ENCODE results near the gene CMIP.

DNA sequence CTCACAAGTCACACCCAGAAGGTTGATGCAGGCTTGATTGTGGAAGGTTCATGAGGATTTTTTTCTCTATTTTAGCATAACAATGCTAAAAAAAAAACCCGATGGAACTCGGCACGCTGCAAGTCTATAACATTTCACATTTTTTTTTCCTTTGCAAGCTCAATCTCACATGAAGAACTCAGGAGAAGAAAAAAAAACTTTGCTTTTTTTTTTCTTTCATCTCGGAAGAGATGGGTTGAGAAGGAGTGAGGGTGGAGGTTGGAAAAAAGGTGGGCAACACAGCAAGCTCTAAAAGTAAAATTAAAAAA, 2.6 kb downstream of the MAF start:
- PRO-cap, 2 experiments = no peak in any of the 2 experiments

- PRO-cap, 2 experiments = no peak in any of the 2 experiments
Observed at GRCh38 chr16:79598271-79598698, 2.3 kb downstream of the MAF start.

- PRO-cap, 2 experiments = no peak in any of the 2 experiments
Observed at GRCh38 chr16:80026895-80027707, 426.6 kb upstream of the MAF start.

GRCh38 chr16:80076986-80077326, 463.8 kb upstream of the DYNLRB2 start:
- PRO-cap, 2 experiments = no peak in any of the 2 experiments

GRCh38 chr16:80996866-80997254, 9.8 kb downstream of the CMC2 start:
- PRO-cap, 2 experiments = no peak in any of the 2 experiments

GRCh38 chr16:81053847-81054182, 18.2 kb downstream of the ATMIN start:
- PRO-cap, 2 experiments = no peak in any of the 2 experiments

- PRO-cap, 2 experiments = peak in 2 of 2 experiments; most common plus-strand start chr16:81266333 (in 2)
Observed at GRCh38 chr16:81266099-81266638, 27.7 kb downstream of the BCO1 start.

- PRO-cap, 2 experiments = no peak in any of the 2 experiments
Observed at GRCh38 chr16:81383735-81384788, 60.5 kb upstream of the CMIP start.

DNA sequence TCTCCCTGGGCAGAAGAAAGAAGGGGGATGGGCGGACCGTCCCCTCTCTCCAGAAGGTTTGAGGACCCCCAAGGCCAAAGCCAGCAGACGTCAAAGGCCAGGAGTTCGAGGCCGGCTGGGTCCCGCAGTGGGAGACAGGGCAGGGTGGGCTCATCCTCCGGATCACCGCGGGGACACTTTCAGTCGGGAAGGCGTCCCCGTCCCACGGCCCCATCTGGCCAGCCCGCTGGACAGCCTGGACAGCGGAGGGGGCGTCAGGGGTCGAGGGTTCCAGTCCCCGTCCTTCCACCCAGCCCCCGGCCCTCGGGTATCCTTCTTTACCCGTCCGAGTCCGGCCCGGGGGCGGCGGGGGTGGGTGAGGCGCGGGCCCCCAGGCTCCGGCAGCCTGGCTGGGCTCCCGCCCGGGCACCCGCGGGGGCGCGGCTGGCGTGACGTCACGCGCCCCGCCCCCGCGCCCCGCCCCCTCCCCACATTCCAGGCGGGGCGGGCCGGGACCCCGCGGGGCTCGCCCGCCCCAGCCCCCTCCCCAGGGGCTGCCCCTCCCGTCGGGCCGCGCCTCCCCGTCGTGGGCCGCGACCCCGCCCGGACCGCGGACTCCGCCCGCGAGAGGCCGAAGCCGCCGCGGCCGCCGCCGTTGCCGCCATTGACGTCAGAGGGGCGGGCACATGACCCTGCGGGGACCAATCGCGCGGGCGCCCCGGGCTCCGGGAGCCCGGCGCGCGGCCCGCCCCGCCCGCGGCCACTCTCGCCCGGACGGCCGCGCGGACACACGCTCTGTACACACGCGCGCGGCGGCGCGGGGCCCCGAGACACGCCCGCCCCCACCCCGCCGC, at the start of gene CMIP:
Gene CMIP, plus strand, starts transcription at position 742 of the 833 bp plus-strand sequence.
- PRO-cap, 2 experiments = peak in 2 of 2 experiments; most common plus-strand start position 742 of the sequence (in 2); most common minus-strand start position 425 of the sequence (in 1)

DNA sequence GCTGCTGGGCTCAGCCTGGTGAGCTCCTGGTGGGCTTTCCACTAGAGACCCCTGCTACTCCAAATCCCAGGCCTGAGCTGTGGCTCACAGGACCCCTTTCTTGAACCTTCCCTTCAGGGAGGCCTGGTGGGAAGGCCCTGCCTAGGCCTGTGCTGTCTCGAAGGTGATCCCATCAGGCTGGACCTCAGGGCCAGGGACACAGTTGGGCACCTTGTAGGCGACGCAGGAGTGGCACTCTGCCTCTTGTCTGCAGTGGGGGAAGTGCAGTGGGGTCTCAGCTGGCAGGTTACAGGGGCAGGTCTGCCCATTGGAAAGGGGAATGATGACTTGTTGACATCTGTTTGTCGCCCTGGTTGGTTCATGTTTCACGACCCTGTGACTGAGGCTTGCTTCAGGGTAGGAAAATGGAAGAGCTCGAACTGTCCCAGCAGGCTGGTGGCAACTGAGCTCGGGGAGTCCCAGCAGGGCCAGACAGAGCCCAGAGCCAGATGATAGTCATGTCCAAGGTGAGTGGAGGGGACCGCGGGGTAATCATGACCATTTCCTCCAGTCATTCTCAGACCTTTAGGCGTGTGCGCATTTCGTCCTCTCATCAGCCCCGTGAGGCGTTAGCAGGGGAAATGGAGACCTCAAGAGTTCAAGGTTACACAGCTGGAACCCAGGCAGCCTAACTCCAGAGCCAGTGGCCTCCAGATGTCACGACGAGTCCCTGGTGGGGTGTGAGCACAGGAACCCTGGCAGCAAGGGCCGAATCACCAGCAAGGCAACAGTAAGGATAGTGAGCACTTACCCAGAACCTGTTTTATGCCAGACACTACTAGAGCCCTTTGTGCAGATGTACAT, 11.3 kb downstream of the CMIP start:
- PRO-cap, 2 experiments = no peak in any of the 2 experiments

- PRO-cap, 2 experiments = no peak in any of the 2 experiments
Observed at GRCh38 chr16:81458164-81459064, 13.8 kb downstream of the CMIP start.

- PRO-cap, 2 experiments = no peak in any of the 2 experiments
Observed at GRCh38 chr16:81468868-81469301, 24.3 kb downstream of the CMIP start.

DNA sequence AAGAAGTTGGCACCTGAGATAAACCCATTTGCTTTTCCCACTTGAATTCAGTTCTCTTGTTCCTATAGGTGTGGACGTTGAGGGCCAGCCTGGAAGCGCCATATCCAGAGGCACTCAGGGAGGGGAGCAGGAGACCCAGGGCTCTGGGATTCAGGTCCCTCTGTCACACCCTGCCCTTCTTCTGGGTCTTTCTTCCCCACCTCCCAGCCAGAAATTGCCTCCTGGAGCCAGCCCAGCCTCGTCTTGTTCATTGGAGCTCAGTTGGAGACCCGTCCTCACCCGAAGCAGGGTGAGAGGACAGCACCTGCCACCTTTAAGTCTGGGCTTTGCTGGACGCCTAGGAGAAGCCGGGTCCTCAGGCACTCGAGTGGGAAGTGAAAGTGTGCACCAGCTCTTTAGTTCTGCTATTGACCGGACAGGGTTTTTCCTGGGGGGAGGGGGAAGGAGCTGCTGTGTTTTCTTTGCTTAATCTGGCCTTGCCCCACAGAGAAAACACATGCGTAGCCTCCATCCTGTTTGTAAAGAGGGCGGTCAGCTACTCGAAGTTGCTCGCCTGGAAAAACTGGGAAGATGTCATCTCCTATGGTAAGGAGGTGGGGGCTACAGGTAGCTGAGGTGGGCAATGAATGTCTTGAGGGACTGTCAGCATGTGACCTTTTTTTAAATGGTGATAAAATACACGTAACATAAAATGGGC, 34.2 kb downstream of the CMIP start:
- PRO-cap, 2 experiments = peak in 2 of 2 experiments; most common minus-strand start position 369 of the sequence (in 2)

- PRO-cap, 2 experiments = no peak in any of the 2 experiments
Observed at GRCh38 chr16:81487188-81487690, 42.6 kb downstream of the CMIP start.

GRCh38 chr16:81517635-81518096, 73.1 kb downstream of the CMIP start:
- PRO-cap, 2 experiments = no peak in any of the 2 experiments

GRCh38 chr16:81523213-81523942, 78.8 kb downstream of the CMIP start:
- PRO-cap, 2 experiments = no peak in any of the 2 experiments

GRCh38 chr16:81531018-81531712, 86.6 kb downstream of the CMIP start:
- PRO-cap, 2 experiments = no peak in any of the 2 experiments

DNA sequence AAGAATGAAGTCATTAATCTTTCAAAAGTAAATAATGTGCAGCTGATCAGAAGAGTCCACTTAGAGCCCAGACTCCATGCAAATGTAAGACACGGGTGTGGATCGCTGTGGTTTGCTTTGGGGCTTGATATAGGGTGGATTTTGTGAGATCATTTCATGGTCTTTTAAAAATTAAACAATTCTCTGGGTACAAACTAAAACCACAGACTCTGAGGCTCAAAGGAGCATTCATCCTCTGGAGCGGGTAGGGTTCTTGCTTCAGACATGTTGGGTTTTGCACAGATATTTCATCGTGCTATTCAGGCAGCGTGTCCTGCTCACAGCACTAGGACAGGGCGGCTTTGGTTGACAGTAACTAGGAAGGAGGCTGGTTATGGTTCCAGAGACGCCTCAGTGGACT, 129.4 kb upstream of the PLCG2 start:
- PRO-cap, 2 experiments = no peak in any of the 2 experiments

- PRO-cap, 2 experiments = no peak in any of the 2 experiments
Observed at GRCh38 chr16:81700490-81700969, 78.6 kb upstream of the PLCG2 start.

DNA sequence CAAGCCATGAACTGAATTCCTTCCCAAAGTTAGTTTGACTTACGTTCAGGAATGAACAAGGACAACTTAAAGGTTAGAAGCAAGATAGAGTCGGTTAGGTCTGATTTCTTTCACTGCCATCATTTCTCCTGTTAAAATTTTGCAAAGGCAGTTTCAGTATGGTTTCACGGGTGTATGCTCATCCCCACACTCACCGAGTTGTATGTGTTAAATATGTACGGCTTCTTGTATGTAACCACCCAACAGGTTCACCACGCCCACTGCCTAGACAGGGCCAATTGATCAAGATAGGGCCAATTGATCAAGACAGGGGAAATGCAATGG, 62.7 kb upstream of the PLCG2 start:
- PRO-cap, 2 experiments = no peak in any of the 2 experiments